Umbilical cord (tissue), 2 donors: ENCODE measurements around a stretch of chr17.

DNA sequence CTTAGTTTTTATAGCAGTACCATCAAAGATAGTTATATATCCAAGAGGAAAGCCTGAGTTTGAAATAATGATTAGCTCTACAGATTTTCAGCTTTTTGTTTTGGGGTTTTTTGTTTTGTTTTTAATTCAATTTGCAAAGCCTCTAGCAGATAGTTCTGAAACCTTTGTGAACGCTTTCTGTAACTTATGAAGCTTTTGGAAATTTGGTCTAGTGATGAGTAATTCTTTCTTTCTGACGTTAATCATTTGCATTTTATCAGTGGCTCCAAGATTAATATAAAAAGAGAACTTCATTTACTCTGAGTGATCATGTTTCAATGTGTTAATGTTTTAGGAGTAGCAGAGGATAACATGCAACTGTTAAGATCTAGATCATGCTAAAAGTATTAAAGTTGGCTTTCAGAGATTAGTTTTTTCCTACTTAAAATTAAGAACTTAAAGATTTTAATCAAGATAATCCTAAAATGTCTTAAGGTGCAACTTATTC is 160.3 kb upstream of the TBX2 start:
- RAMPAGE, long total RNA = no peak

GRCh38 chr17:61356319-61357005 is 43.2 kb upstream of the TBX2 start:
- RAMPAGE, long total RNA = no peak

- RAMPAGE, long total RNA = no peak
These were observed 108.6 kb upstream of the NACA2 start for GRCh38 chr17:61699596-61700121.

DNA sequence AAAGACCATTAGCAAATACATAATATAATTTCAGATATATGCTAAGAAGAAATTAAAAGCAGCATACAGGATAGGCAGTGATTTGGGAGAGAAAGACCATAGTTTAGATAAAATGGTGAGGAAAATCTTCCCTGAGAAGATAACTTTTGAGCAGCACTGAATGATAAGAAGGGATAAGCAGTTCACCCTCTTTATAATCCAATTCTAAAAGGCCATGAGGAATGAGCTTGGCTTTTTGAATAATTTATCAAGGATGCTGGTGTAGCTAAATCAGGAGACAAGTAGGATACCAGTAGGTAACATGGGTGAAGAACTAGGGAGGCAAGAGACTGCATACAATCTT is 60.8 kb downstream of the MED13 start:
- RAMPAGE, long total RNA = no peak

GRCh38 chr17:62076997-62077509 is 12.0 kb upstream of the MED13 start:
- RAMPAGE, long total RNA = no peak

DNA sequence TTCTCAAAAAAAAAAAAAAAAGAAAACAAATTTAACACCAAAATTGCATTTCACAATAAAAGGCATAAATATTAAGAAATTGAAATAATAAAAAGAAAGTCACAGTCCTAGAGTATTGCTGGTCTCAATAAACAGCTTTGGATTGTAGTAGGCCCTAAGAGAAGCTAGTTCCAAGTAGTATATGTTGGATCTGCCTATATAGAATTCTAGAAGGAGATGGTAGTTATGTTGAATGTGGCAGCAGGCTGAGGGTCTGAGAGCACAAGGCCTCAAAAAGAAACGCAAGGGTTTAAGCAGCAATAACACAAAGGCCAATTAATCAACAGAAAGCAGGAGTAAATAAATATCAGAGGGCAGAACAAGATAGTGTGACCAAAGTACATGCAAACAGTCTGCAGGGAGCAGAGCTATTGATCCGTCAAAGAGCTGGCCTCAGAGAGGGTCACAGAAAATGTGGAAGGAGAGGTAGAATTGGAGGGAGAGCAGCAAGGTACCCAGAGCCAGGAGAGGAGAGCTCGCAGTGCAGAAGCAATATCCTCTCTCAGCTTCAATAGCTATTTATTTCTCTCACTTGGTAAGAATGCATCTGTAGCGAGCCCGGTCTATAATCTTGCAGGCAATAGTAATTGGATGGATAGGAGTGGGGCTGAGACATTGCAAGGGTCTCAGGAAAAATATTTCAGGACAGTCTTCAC is 25.1 kb upstream of the MED13 start:
- RAMPAGE, long total RNA = no peak

DNA sequence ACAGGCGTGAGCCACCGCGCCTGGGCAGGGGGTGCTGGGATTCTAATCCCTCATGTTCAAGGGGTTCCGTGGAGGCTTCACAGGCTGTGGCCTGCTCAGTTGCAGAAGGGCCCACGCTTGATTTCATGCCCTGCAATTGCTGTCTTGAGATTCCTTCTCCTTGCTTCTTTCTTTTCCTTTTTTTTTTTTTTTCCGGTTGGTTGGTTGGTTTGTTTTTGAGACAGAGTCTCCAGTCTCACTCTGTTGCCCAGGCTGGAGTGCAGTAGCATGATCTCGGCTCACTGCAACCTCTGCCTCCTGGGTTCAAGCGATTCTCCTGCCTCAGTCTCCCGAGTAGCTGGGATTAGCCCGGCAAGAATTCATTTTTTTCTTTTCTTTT is 19.0 kb upstream of the TLK2 start:
- RAMPAGE, long total RNA = no peak

DNA sequence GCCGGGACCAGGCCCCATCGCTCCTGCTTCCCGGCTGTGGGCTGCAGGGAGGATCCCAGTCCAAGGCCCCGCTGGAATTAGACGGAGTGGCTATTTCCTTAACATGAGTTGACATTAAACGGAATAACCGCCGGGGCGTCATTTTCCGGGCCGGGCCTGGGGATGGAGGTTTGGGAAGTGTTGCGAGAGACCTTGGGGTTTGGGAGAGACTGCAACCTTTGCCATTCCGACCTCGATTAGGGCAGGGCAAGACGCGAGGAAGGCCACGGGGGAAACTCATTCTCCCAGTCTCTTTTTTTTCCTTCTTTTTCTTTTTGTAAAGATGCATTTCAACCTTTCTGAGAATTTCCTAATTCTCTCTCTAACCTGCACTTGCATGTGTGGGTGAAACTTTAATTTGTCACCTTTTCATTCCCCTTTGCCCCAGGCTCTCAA is 1.0 kb downstream of the TLK2 start:
- RAMPAGE, long total RNA = no peak

DNA sequence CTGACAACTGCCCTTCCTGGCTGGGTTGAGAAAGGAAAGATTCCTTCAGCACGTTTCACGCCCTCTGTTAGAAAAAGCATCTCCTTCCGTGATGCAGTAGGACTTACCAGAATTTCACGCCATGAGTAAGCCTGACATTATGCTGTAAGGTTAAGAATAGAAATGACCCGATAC is 17.6 kb downstream of the MARCHF10 start:
- RAMPAGE, long total RNA = no peak

DNA sequence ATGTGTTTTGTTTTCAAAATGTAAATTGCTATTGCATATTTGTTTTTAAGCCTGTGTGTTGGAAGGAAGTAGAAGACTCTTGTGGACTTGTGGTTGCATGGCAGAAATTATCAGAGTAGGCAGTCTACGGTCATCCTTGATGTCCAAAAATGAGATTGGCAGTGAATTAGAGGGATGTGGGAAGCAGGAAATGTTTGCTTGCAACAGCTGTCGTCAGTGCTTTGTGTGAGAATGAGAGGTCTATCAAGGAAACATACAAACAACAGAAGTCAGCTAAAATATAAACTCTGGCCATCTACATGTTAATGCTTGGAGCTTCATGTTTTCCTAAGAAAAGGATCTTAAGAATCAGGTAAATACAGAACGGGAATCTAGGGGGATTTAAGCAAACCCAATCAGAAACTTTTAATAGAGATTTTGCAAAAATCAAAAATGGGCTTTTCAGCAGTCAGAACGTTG is 196.8 kb downstream of the CYB561 start:
- RAMPAGE, long total RNA = no peak

- RAMPAGE, long total RNA = no peak
These were observed 34.3 kb downstream of the CYB561 start for GRCh38 chr17:63411403-63412554.

DNA sequence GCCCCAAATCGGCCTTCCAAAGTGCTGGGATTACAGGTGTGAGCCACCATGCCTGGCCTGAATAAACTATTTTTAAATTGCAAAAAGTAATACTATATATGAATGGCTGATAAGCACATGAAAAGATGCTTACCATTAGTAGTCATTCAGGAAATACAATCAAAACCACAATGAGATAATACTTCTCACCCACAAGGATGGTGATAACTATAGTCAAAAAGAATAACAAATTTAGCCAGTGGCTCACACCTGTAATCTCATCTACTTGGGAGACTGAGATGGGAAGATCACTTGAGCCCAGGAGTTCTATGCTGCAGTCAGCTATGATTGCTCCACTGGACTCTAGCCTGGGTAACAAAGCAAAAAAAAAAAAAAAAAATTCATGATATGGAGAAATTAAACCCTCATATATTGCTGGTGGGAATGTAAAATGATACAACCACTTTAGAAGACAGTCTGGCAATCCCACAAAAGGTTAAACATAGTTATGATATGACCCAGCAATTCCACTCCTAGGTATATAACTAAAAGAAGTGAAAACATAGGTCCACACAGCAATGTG is 2.3 kb upstream of the TACO1 start:
- RAMPAGE, long total RNA = no peak

GRCh38 chr17:63622633-63622978 is 389 bp downstream of the MAP3K3 start:
- RAMPAGE, long total RNA = no peak

GRCh38 chr17:63633525-63634680 is 11.7 kb downstream of the MAP3K3 start:
- RAMPAGE, long total RNA = no peak

- RAMPAGE, long total RNA = no peak
These were observed 31.0 kb downstream of the LIMD2 start for GRCh38 chr17:63668853-63669350.

- RAMPAGE, long total RNA = no peak
These were observed 2.9 kb downstream of the LIMD2 start for GRCh38 chr17:63696983-63697394.

GRCh38 chr17:63701198-63701817 is 1.4 kb upstream of the LIMD2 start:
- RAMPAGE, long total RNA = no peak

GRCh38 chr17:63774908-63775804 is 1.2 kb downstream of the DDX42 start:
- RAMPAGE, long total RNA = no peak

GRCh38 chr17:63811809-63812272 is 15.4 kb upstream of the PSMC5 start:
- RAMPAGE, long total RNA = no peak

GRCh38 chr17:63838534-63839193 is 3.8 kb downstream of the SMARCD2 start:
- RAMPAGE, long total RNA = no peak